Neural progenitor cell (in vitro differentiated cells): ENCODE results near the genes UQCRFS1 and VSTM2B.

DNA sequence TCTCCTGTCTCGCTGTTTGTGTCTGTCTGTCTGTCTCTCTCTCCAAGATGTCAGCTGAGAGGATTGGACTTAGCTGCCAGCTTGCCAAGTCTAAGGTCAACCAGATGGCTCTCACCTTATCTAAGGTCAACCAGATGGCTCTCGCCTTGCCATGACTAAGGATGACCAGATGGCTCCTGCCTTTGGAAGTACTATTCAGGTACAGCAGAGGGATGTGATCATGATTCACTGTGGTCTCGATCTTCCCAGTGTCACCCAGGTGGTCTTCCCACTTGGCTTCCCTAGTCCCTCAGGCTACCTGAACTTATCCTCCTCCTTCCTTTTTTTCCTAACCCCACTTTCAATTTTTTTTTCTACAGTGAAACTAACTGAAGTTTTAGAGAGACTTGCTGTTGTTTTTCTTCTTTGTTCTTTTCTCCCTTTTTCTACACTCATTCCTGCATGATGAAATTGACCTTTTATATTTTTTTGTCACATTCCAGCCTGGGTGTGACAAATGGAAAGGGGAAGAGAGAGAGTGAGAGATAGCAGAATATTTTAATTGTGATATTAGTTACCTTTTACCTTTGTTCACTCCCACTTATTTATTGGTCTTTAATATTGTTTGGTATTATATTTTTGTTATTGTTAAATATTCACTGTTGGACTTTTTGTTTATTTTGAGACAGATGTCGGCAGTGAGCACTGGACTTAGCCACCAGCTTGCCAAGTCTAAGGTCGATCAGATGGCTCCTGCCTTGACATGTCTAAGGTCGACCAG is 1436.2 kb downstream of the UQCRFS1 start:
- RAMPAGE, long total RNA = no peak

GRCh38 chr19:27794178-27794879 is 1418.6 kb downstream of the UQCRFS1 start:
- RAMPAGE, long total RNA = no peak

GRCh38 chr19:27801514-27802318 is 1411.2 kb downstream of the UQCRFS1 start:
- RAMPAGE, long total RNA = no peak

GRCh38 chr19:28008512-28008711 is 1204.5 kb downstream of the UQCRFS1 start:
- RAMPAGE, long total RNA = no peak

- RAMPAGE, long total RNA = no peak
Observed at GRCh38 chr19:28403473-28404255, 809.3 kb downstream of the UQCRFS1 start.

DNA sequence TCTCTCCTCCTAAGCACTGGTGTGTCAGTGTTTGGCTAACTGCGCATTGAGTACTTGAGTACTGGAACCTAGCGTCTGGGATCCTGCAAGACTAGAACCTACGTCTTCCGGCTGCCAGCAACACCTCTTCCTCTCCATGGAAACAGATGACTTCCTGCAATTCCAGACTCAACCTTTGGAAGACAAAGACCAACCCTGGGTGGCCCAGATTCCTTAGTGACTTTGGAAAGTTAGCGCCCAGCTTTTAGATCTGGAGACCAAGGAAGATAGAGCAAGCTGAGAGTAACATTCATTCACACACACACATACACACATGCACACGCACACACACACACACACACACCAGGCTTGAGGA is 789.0 kb downstream of the UQCRFS1 start:
- RAMPAGE, long total RNA = no peak

- RAMPAGE, long total RNA = no peak
Observed at GRCh38 chr19:28884765-28885348, 328.1 kb downstream of the UQCRFS1 start.

GRCh38 chr19:29212890-29213431 is at the start of gene UQCRFS1:
Gene UQCRFS1, minus strand, starts transcription at chr19:29213151.
- RAMPAGE, long total RNA = no peak

DNA sequence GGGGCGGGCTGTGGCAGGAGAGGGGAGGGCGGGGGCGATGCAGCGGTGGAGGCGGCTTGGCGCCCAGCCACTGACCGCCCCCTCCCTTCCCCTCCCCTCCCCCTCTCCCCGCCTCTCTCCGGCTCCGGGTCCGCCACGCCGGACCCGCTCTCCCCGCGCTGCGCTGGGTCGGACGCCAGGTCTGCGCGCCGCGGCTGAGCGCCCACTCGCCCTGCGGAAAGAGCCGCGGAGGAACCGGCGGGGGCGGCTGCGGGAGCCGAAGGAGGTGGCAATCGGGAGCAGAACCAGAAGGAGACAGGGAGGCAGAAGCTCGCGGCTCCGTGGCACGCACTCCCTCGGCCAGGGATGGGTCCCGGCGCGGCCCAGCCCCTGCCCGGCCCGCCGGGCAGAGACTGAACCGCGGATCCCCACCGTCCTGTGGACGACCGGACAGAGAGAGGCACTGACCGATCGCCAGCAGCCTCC is at the start of gene VSTM2B:
Gene VSTM2B, plus strand, starts transcription at position 111 of the 465 bp plus-strand sequence.
- RAMPAGE, long total RNA = no peak

DNA sequence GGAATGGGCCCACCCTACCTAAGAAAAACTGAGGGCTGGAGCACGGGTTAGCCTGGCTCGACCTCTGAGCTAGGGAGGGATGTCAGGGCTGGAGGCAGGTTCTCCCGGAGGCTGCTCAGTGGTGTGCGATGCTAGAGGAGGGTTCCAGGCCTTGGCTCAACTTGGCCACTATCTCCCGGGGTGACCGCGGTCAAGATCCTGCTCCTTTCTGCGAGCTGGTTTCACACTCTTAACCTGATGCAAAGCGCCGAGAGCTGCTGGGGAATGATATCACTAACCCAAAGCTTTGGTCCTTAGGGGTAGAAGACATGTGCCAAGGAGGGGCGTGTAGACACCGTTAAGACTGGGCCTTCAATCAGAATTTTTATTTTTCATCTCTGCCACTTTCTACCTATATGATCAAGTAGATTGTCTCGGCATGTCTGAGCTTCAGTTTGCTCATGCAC is 384 bp downstream of the POP4 start:
- RAMPAGE, long total RNA = no peak

DNA sequence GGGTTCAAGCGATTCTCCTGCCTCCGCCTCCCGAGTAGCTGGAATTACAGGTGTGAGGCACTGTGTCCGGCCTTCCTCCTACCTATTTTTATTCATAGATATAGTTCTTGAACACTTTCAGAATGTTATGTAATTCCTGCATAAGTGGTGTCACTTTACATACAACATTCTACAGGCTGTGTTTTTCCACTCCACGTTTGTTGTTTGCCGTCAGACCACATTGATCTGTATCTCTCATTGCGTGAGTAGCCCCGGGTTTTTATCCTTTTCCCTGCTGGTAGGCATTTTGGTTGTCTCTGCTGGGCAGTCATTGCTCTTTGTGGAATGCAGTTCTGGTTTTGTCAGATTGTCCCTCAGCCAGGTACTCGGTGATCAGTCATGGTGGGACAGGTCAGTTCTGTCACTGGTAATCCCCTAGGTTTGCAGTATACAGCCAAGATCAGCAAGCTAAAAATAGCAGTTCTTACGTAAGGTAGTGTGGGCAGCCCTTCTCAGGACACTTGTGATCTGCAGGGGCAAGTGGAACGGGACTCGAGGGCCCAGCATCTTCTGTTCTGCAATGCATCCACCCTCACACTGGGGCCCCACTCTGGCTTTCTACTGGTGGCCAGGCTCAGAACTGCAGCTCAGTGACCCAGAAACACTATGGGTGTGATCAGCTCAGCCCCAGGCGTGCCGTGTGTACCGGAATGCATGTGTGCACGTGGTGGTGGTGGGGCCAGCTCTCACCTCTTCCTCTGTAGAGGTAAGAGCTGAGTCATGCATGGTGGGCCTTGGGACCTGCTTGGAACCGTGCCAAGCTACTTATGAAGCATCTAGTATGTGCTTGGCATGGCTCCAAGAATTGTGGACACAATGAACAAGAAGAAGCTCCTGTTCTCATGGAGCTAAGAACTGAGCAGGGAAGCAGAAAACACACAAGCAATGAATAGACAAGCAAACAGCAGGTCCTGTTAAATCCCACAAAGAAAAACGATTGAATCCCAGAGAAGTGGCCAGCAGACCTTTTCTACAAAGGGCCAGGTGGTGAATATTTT is 6.2 kb downstream of the PLEKHF1 start:
- RAMPAGE, long total RNA = no peak

DNA sequence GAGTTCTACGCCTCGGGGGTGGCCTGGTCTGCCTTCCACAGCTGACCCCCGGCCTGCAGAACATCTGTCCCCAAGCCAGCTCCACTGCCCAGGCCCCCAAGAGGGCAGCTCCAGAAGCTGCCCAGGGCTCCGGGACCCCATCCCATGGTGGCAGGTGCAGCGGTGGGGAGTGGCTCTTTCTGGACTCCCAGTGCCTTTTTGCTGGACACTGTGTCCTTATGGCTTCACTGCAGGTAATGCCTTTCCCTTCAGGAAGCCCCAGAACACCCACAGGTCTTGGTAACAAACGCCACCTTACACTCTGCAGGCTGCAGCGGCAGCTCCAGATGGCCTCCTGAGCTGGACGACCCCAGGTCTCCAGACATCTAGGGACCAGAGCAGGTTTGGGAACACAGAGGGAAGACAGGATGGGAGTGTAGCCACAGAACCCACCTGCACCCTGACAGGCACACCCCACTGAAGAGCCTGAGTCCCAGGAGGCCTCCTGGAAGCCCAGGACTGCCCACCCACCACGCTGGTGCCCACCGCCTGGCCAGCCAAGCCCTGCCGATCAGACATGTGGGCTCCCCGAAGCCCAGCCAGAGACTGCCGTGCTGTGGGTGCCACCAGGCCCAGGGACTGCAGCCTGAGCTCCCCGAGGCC is 9.5 kb downstream of the PLEKHF1 start:
- RAMPAGE, long total RNA = no peak

- RAMPAGE, long total RNA = no peak
Observed at GRCh38 chr19:29723916-29724750, 9.1 kb upstream of the C19orf12 start.

DNA sequence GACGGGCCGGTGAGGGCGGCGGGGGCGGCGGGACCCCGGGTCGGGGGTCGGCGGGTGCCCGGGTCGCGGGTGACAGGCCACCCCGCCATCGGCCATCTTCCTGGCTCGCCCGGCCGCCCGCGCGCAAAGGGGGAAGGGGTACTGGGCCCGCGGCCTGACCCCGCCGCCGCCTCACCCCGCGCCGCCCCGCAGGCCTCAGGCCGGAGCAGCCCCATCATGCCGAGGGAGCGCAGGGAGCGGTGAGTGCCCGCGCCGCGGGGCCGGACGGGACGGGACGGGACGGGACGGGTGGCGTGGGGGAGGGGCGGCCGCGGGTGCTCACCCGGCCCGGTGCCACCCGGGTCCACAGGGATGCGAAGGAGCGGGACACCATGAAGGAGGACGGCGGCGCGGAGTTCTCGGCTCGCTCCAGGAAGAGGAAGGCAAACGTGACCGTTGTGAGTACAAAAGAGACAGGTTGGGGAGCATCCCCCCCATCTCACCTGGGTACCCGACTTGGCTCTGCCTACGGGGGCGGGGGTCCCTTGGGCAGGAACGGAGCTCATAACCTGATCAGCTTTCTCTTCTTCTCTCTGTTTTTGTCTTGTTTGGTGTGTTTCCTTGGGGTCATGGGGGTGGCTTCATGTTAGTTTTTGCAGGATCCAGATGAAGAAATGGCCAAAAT is 681 bp downstream of the CCNE1 start:
- RAMPAGE, long total RNA = no peak

DNA sequence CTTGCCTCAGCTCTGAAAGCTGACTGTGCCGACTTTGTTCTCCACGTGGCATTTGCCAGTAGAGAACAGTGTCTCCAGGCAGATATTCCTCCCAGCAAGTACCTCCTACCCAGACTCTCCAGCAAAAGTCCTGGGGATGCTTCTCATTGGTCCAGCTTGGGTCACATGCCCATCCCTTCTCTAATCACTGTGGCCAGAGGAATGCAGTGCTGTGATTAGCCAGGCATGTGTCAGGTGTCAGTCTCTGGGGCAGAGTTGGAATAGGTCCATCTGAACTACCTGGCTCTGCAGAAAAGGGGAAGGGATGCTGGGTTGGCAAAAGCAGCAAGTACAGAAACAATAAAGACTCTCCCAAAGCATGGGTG is 29.9 kb downstream of the CCNE1 start:
- RAMPAGE, long total RNA = no peak

DNA sequence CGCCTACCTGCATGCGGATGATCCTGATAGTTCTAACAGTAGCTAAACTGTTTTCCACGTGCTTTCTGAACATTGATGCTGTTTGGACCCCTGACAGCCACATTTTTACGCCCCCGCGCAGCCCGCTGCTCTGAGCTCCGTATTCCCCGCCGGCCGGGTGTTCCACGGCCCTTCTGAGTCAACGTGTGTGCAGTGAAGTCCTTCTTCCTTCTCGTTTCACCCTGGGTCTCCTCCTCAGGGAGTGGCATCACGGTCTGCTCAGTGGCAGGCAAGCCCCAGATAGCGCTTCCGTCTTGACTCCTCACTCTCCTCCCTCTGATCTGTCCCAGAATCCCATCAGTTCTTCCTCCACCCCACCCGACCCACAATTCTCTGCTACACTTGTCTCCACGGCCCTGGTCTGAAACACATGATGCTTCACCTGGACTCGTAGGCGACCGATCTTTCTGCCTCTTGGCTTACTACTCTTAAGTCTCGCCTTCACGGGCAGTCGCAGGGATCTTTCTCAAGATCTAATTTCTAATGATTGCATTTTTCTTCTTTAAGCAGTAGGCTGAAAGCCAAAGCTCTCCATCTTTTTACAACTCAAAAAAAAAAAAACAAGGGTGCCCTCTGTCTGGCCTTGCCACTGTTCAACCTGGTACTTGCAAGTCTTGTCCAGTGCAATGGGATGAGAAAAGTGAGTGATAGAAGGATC is 33.9 kb downstream of the CCNE1 start:
- RAMPAGE, long total RNA = no peak

DNA sequence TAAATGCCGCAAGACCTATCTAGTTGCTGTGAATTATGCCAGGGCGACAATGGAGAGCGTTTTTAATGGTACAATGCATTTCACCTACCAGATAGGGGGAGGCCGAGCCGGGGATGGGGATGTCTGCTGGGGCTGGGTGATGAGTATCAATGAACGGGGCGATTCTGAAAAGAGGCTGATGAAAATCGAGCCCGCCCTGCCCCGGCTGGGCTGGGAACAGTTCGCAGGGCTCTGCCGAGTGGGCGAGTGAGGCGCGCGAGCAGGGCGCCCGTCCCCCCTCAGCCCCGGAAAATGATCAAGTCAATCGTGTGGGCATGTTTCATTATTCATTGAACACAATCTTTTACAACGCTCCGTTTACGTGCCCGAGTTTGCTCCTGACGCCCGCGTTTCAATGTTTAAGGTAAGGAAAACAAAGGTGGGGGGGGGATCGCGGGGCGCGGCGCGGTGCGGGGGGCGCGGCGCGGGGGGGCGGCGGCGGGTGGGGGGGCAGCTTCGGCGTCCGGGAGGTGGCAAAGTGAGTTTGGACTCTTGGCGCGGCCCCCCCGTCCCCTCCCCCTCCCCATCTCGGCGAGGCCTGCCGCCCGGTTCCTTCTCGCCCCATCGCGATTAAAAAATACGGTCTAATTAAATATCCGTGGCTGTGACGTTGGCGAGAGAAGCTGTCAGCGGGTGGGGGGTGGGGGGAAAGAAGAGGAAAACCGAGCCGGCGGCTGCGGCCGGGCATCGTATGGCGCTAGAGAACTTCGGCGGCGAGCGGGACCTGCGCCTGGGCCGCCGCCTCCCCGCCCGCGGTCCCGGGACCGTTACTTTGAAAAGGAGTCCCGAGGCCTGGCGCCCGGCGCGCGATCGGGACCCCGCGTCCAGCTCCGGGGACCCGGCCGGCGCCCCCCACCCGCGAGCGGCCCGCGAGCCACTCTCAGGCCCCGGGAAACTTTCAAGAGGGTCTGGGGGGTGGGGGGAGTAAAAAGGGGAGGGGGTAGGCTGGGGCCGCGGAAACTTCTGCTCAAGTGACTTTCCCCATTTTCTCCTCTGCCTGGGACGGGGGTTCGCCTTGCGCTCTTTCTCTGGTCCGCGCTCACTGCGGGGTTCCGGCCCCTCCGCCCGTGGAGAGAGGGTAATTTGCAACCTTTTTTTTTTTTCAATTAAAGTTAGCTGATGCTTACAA is 146.5 kb upstream of the ZNF536 start:
- RAMPAGE, long total RNA = no peak

DNA sequence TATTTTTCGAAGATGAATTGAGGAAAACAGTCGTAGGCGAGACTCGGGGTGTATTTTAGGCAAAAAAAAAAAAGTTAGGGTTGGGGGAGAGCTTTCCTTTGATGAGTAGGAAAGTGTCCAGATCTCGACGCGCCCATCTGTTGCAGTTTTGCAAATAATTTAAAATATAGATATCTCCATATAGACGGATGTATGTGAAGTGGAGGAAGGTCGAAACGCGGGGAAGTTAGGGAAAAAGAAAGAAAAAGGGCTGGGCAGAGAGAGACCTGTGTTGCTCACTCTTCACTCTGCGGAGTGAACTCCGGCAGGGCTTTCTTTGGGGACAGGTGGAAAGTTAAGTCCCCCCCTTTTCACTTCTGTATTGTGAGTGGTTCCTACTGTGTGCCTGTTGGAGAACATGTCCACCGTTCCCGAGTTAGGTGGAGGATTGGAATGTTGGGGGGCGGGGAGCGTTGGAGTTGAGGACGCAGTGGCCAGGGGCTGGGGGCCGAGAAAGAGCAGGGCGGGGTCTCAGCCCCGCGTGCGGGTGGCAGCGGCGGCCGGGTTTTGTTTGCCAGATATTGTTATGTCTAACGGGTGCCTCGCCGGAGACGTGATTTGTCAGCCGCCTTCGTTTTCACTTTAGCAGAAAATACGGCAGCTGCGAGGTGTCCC is 145.1 kb upstream of the ZNF536 start:
- RAMPAGE, long total RNA = no peak

GRCh38 chr19:30696395-30696929 is 324.3 kb downstream of the ZNF536 start:
- RAMPAGE, long total RNA = no peak

- RAMPAGE, long total RNA = no peak
Observed at GRCh38 chr19:30719248-30720319, 347.4 kb downstream of the ZNF536 start.